Ishikawa (cell line): ENCODE results near the gene ADAT2.

DNA sequence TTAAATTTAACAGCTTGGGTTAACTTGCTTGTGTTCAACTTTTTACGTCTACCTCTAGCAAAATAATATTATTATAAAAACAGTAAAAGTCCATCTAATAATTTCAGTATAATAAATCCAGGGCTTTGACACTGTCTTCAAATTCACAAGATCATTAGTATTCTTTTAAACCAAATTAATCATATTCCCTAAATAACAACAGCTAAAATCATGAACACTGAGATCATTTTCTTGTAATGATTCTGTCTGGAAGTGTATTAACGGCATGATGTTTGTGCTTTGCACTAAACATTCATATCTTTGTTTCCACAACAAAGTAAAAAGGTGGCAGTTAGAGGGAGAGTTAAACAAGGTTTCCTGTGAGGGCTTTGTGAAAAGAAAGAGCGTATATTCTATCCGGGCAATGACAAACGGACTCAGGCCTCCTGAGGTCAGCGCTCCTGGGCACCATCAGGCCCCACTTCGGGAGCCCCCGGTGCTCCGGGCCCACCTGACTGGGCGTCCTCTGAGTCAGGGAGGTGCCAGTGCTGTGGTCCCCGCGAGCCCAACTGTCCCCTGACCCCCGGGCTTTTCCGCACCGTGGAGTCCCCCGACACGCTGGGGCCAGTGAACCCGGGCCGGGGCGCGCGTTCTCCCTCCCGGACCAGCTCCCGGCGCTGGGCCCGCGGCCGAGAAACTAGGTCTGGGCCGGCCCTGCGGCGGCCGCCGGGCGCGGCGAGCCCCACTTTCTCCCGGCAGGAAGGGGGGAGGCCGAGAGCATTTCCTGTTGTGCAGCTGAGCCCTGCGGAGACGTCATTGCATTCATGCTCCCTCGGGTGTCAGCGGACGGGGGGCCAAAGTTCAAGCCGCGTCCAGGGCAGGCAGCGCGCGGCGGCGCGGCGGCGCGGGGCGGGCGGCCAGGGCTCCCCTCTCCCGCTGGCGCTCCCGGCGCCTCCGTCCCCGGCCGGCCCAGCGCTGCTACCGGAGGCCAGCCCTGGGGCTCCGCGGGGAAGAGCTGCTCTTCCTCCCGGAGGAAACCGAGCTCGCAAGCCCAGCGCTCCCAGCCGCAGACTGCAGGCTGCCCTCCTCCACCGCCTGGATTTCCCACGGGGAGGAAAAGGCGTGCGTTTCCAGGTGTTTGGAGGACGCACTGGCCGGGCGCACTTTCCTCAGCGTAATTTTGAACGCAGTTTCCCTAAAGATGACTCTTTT lies 18.4 kb downstream of the HIVEP2 start:
- RRBS: 5% methylated on average over 30 of the region's 81 CpGs

DNA sequence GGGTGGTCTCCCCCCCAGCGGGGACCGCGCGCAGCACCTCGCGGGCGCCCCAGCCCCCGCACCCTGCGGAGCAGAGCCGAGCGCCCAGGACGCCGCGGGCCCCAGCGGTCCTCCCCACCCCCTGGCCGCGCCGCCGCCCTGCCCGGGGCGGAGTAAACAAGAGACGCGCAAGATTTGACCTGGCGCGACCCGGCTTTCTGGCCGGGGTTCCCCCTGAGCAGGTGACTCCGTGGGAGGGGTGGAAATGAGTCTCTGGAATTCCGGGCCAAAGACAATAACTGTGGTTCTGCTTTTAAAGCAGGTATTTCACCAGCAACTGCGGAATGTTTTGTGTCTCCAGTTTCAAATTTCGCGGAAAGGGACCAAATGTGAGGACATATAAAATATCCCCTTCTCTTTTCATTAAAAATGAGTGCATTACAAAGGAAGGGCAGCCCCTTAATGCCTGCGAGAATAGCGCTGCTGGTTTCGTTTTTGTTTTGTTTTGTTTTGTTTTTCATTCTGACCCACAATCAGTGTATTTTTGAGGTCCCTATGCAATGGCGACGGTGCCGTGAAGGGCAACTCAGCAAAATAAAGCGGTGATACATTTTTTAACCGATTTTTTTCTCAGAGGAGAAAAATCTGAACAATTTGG lies 2.6 kb upstream of the HIVEP2 start:
- RRBS: 4% methylated on average over 7 of the region's 40 CpGs

DNA sequence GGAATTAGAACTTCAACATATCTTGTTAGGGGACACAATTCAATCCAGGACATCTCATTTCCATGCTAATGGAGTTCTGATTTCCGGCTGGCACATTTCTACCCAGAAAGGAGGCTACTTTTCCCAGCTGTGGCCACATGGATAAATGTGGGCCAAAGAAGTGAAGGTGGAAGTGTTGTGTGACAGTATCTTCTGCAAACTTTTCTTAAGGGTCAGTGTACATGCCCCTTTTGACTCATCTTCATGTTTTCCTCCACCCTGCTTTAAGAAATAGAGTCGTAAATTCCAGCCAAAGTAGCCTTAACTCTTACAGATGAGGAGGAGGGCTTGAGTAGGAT lies 6.2 kb upstream of the AIG1 start:
- RRBS: no CpG with 5 or more reads among the region's 2 CpGs

DNA sequence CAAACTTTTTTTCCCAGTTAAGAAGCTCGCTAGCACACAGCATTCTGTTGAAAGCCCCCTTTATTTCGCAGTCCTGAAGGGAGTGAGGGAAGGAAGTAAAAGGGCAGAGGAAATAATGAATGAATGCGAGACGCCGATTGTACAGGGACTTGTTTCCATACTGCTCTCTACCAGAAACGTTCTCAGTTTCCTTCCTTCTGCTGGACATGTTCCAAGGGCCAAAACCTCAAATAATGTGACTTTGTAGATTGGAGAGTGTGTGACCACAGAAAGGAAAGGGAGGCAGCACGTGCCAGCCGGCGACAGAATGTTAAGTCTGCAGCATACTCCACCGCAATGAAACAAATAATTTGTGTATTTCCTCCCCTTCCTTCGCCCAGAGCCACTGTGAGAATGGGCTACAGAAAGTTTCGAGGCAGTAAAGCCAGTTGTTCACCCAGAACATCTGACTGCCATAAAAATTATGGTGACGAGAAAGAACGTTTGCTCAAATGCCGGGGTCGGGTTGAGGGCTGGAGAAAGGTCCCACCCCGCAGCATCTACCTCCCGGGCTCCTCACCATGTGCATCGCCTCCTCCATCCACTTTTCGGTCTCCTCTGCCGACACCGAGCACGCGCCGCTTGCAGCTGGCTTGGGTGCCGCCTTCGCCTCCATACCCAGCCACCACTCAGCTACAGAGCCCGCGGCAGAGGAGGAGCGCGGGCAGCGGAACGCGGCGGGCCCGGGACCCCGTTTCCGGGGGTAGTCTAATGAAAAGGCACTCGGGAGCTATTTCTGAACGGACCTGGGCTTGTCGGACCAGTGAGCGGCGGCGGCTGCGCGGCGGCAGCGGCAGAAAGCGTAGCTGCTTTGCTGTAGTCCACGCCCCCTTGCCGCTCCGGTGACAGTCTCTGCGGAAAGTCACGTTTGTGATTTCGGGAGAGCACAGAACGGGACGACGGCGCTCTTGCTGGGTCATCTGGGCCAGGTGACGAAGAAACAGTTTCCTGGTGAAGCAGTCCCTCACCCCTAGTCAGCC lies at the start of gene ADAT2:
Gene ADAT2 (minus strand): TSS at position 692 of the 1,019 bp plus-strand sequence.
- RRBS: 2% methylated on average over 4 of the region's 60 CpGs

- RRBS: 86% methylated on average over 5 of the region's 13 CpGs
Measured at GRCh38 chr6:143608005-143608469, 69.7 kb upstream of the PHACTR2 start.

DNA sequence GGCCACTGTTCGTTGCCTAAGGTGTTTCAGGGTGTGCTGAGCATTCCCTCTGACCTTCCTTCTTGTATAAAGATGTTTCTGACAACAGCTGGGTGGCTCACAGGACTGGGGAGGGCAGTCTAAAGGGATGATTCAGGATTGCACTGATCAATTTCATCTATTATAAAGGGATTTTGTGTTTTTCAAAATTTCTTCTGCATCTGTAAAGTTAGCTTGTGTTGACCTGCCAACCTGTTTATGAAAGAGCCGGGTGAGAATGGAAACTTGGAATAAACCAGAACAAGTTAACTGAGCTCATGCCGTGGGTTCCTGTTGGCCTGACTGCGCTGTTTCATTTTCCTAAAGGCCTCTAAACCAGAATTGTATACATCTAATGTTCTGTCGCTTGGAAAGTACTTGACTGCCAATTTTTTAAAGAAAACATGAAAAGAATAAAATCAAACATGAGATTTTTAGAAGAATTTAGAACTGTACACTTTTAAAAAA lies 14.4 kb downstream of the PHACTR2 start:
- RRBS: no CpG with 5 or more reads among the region's 5 CpGs

DNA sequence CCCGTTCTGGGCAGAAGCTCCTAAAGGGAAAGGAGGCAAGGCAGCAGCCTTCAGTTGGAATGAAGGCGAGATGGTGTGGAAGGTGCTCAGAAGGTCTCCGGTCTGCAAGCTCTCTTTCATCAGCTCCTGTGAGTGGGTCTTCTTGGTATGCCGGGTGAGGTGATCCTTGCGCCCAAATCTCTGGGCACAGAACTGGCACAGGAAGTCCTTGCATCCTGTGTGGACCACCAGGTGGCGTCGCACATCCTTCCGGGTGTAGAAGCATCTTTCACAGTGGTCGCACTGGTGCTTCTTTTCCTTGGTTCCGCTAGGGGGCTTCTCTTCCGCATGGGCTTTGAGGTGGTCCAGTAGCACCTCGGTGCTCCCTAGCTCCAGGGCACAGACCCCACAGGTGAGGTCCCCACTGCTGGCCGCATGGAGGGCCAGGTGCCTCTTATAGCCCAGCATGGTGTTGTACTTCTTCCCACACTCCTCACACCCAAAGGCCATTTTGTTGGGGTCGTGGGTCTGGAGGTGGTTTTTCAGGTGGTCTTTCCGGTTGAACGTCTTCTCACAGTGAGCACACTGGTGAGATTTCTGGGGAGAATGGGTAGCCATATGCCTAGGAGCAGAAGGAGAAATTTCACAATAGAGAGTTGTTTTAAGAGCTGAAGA lies 65.9 kb downstream of the PLAGL1 start:
- RRBS: 71% methylated on average over 5 of the region's 16 CpGs

GRCh38 chr6:143947726-143948659 lies 60.1 kb downstream of the PLAGL1 start:
- RRBS: no CpG with 5 or more reads among the region's 15 CpGs

DNA sequence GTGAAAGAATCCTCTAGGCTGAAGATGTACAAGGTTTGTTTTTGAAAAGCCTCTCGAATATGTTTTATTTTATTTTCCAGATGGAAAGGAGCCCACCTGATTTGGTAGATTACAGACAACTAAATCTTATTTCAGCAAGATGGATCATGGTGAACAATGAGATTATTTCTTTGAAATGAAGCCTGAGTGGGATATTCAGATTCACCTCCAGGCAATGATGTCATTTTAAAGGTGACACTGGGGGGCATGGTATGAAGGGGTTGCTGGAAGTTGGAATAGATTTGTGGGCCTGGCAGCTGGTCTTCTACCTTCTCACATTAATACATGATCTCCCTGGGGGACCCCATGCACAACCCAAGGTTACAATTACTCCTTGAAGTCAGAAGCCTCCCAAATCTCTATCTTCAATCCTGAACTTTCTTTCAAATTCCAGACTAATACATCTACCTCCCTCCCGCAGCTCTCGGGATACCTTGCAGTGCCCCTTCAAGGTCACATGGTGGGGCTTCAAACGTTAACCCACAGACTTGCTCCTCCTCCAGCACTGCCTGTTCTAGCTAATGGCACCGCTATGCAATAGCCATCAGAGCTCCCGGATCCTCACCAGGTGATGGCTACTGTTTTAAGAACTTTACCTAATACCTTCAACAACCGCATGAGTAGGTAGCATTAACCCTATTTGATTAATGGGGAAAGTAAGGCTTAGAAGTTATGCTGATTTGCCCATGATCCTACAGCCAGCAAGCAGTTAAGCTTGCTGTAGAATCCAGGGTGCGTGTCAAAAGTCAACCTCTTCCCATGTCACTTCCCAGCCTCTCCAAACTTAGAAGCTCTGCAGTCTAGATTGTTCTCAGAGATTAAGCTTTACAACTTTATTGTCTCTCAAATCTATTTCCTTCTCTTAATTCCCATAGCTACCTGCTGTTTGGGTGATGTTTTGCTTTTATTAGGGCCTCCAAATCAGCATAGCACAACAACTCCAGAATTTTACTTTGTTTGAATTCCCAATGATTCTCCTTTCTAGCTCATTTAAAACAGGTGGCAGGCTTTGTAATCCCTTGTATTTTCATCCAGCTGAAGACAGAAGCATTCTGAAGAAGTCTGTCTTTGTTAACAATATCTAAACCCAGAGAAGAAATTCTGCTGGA lies 44.8 kb downstream of the PLAGL1 start:
- RRBS: no CpG with 5 or more reads among the region's 8 CpGs

DNA sequence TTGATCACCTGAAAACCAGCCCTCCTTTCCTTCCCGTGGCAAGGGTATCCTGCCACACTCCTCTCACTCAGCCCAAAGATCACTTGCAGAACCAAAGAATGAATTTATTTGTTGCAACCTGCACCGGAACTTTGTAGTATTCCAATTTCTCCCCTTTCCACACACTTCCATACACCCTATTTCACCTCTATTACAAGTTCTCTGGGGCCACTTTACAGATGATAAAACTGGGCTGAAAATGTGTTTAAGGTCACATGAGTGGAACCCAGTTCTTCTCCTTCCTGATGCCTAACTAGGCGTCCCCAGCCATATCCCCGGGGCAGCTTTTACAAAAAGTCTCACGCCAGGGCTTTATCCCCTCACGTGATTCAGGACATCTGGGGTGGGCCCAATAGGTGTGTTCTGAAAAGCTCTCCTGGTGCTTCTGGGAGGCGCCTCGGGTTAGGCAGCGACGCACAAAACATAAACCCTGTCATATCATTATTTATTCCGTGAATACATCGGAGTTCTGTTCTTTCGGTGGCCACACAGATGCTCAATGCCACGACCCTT lies 32.2 kb downstream of the SF3B5 start:
- RRBS: no CpG with 5 or more reads among the region's 14 CpGs

DNA sequence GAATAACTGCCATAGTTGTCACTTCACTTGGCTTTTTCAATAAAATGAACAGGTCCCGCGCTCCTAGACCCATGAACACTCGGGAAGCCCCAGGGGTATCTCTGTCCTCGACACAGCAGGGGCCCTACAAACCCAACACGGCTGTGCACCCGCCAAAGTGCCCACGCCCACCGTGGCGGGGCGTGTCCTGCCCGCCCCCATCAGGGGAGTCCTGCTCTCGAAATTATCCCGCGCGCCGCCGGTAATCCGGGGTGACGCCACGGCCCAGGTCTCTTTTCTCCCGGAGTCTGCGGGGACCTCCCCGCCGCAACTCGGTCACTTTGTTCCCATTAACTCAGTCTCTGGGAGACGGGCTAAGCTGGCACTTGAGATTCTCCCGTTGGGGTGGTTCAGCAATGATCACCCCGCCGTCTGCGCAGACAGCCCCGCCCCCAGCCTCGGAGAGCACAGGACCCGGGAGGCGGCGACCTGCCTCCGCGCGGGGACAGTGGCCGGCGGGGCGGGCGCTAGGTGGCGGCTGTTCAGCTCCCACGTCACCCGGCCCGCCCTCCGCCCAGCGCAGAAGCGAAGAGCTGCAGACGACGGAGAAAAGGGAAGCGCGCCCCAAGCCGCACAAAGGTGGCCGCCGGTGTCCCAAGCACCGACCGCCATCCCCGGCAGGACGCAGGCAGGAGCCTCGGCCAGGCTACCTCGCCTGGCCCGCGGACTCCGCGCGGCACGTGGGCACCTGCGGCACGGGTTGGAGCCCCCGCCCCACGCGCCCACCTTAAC lies 31.6 kb downstream of the SF3B5 start:
- RRBS: 2% methylated on average over 28 of the region's 73 CpGs

DNA sequence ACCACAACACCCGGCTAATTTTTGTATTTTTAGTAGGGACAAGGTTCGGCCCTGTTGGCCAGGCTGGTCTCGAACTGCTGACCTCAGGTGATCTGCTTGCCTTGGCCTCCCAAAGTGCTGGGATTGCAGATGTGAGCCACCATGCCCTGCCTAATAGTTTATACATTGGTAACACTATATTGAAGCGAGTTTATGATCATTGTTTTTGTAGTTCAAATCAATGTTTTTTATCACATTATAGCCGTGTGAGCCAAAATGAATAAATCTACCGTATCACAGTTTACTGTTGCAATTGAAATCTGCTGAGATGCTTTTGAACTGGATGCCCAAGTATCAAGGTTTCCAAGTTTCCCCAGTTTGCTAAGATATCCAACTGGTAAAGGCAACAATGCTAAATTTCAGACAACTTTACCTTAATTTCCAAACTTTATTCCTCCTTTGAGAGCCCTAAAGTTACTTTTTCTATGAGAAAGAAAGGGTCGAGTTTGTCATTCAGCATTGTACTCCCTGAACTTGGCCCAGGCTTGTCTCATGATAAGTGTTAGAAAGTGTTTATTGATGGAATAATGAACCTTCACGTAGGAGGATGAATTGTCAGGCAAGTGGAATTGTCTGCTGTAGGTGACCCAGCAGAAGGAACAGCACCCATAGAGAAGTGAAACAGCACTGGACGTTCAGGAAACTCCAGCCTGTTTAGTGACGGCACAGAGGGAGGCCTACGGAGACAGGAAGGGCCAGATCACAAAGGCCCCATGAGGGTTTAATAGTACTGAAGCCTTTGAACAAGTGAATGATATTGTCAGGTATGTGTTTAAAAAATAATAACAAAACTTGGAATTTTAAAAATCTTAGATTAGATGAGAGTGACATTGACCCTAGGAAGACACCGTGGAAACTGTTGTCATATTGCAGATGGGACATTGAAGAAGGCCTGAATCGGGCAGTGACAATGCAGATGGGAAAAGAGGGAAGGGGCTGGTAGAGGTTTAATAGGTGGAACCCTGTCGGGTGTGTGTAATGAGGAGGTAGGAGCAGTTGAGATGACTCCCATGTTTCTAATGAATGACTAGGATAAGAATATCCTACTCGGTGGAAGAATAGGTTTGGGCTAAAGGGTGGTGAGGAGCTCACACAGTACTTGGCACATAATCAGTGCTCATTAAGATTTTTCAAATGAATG lies 2.9 kb downstream of the STX11 start:
- RRBS: no CpG with 5 or more reads among the region's 15 CpGs

GRCh38 chr6:144264209-144264699 lies 20.9 kb upstream of the UTRN start:
- RRBS: 8% methylated on average over 2 of the region's 5 CpGs

DNA sequence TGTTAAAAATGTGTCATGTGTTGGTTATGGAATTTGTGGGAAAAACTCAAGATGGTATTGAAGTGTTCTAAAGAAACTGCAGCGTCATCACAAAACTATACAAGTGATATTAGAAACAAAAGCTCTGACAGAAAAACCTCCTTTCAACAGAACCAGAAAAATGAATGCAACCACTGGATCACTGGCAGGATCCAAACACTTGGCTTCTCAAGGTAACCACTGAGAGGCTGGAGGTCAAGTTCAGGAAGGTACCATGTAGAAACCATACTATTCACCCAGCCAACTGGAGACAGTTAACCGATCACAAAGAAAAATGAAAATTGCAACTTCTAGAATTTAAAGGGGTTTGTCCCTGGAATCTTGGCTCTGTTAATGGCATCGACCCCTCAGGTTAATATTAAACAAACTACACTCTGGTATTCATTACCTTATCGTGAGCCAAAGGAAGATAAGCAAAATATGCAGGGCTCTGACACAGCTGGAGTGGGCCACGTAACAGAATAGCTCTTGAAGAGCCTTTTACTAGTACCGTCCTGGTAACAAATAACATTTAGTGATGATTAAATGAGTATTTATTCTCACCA lies 20.3 kb upstream of the UTRN start:
- RRBS: no CpG with 5 or more reads among the region's 6 CpGs

DNA sequence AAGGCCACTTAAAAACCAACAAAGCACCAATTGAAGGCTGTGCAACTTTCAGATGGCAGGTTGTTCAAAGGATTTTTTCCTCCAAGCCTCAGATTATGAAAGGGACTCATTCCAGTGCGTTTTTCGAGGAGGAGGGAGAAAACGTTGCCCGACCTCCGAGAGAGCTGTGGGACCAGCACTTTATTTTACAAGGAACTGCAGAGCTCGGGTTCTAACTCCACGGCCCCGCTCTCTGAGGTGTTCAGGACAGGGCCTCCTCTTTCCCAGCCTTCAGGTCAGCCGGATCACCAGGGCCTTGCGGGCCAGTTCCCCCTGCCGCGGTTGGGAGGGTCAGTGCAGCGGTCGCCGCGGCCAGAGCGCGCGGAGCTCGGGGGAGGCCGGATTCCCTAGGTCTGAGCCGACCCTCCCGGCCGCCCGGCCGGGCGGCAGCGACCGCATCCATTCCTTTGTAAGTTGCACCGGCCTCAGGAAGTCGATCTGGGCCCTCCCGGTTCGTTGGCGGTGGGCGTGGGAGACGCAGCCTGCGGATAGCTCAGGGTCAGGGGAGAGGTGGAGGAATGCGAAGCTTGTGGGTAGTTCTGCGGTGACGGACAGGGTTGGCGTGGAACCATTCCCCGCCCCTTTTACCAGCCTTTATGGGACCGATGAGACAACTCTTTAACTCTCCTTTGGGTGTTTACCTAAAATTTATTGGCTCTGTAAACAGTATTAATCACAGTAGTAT lies 1.6 kb downstream of the UTRN start:
- RRBS: 2% methylated on average over 12 of the region's 43 CpGs

DNA sequence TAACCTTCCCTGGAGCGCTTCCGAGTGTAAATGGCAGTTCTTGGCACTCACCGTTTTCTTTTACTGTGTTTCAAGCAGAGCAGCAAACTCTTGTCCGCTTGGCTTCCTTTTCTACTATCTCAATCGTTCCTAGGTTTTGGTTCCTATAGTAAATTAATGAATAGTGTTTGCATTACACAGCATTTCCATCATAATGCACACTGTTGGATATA lies 2.1 kb downstream of the UTRN start:
- RRBS: no CpG with 5 or more reads among the region's 5 CpGs

GRCh38 chr6:144335269-144335545 lies 50.1 kb downstream of the UTRN start:
- RRBS: no CpG with 5 or more reads among the region's 4 CpGs

GRCh38 chr6:144349908-144350202 lies 64.7 kb downstream of the UTRN start:
- RRBS: no CpG with 5 or more reads among the region's 2 CpGs

- RRBS: no CpG with 5 or more reads among the region's 4 CpGs
Measured at GRCh38 chr6:144435813-144436175, 150.7 kb downstream of the UTRN start.

DNA sequence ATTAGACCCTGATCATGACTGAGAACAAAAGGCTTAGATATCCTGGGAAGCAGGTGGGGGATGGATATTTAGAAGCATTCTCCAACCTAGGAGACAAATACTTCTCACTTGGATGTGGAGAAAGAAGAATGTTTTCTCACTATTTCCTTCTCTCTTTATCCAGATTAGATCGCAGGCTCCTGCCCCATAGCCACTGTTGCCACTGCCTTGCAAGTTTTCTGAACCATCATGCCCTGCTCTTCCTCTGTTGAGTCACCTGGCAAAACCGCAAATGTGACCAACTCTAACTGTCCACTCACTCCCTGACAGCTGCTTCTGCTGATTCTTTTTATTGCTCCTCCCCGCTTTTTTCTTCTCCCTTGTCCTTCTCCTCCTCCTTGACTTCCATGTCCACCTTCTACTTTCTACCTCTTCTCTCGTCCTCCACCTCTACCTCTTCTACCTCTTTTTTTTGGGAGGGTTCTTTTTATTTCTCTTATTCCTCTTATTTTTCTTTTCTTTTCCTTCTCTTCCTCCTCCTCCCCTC lies 258.2 kb downstream of the UTRN start:
- RRBS: no CpG with 5 or more reads among the region's 4 CpGs